ENCODE measurements around a stretch of chr4.

- RAMPAGE, long total RNA = no peak
- RRBS = no CpG with 5 or more reads among the region's 33 CpGs
These were observed 65.0 kb upstream of the MTNR1A start for GRCh38 chr4:186619965-186621215.

DNA sequence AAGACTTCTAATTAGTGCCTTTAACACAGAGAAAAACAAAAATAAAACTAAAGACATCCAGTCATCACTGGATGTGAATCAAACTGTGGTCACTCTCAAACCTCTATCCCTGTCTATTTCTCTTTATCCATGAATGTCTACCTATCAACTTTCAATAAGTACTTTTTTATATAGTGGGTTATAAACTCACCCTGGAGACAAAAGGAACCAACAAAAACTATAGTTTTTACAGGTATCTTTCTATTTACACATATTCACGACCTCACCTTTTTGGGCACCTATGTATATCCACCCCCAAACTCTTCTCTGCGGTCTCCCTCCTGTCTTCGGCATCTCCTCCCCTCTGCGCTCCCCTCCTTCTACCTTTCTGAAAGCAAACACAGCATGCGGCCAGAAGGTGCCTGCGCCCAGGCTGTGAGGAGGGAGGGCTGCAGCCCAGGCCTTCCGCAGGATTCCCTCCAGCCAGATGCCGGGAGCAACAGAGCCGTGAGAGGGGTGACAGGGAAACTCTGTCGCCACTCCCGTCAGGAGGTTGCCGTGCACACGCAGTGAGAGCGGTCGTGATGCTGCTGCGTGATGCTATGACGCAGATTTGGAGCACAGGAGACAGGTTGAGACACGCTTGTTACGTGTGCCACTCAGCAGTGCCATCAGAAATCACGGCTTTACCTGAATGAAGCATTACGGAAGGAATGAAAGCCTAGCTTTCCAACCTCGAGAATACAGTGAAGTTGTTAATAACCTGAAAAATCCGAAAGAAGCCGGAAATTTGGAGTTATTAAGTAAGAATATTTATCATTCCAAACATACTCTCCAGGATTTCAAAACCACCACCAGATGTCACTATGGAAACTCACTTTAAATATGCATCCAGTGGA lies 54.6 kb downstream of the FAT1 start:
- RAMPAGE, long total RNA = no peak
- RRBS = no CpG with 5 or more reads among the region's 24 CpGs

GRCh38 chr4:186697748-186698474 lies 25.7 kb downstream of the FAT1 start:
- RAMPAGE, long total RNA = no peak
- RRBS = no CpG with 5 or more reads among the region's 18 CpGs

GRCh38 chr4:186735941-186736289 lies 12.3 kb upstream of the FAT1 start:
- RAMPAGE, long total RNA = no peak
- RRBS = no CpG with 5 or more reads among the region's 3 CpGs

- RAMPAGE, long total RNA = no peak
- RRBS = no CpG with 5 or more reads among the region's 10 CpGs
These were observed 19.7 kb upstream of the FAT1 start for GRCh38 chr4:186743321-186743745.

DNA sequence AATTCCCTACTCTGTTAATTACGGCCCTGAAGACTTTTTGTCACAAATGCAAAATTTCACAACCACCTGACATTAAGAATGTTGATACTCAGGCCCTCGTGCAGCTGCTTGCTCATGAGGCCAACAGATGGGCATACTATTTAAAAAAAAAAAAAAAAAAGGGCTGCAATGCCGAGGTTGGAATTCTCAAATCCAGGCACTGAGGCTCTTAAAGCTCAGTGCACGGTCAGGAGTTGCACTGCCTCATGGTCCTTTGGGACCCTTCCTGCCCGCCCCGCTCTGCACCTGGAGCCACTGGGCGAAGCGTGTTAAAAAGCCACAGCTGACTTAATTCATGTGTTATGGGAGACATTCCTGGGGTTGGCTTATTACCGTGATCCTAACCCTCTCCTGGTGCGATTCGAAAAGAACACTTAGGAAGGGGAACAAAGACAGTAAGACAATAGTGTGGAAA lies 34.3 kb upstream of the FAT1 start:
- RAMPAGE, long total RNA = no peak
- RRBS = no CpG with 5 or more reads among the region's 11 CpGs

DNA sequence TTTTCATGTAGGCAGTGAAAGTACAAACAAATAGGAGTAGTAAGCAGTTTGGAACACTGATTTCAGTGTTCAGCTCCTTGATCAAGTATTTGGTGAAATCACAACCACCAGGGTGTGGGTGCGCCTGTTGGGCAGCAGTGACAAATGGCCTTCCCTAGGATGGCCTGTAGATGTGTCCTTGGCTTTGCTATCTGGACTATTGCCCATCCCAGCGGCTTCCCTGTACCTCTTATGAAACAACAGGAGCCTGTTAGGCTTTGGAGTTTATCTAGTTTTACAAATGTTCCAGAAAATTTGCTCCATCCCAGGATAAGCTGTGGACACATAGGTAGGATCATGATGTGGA lies 216.8 kb upstream of the FAT1 start:
- RAMPAGE, long total RNA = no peak
- RRBS = no CpG with 5 or more reads among the region's 2 CpGs

DNA sequence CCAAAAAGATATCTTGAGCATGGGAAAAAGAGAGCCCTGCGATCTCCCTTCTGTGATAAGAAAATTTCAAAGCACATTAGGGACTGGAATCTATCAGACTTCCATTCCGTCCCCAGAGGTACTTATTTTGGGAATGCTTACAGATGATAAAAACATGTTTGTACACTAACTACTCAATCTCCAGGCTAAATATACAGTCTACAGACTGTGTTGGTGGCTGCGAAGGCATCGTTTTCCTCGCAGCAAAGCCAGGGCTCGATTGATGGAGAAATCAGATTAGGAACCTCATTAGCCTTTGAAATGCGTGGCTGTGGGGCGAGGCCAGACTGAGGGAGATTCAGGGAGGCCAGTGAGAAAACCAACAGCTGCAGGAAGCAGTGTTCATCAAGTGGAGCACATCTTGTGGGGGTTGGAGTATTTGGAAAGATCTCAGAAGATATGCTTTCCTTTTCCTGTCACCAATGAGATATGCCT lies 224.8 kb upstream of the FAT1 start:
- RAMPAGE, long total RNA = no peak
- RRBS = no CpG with 5 or more reads among the region's 8 CpGs

DNA sequence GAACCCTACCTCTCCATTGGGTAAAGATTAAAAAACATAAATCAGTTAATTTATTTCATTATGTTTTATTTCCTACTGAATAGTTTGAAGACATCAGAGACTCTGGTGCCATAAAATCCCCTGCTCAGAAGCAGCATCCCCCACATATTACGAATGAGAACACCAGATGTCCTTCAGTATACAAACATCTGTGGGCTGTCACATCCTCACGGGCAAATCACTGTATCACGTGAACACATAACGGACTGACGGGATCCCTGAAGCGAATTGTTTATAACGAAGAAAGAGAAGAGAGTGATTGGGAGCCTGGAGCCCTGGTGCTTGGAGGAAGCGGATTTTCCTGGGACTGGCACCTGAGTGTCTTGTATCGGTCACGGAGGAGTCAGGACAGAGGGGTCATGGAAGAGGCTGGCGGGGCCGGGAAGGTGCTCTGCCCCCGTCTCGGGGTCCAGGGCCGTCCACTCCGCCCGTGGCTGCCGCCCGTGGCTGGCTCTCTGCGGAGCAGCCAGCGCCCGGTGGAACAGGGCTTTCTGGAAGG lies 452.7 kb upstream of the FAT1 start:
- RAMPAGE, long total RNA = no peak
- RRBS = 82% methylated on average over 7 of the region's 22 CpGs

DNA sequence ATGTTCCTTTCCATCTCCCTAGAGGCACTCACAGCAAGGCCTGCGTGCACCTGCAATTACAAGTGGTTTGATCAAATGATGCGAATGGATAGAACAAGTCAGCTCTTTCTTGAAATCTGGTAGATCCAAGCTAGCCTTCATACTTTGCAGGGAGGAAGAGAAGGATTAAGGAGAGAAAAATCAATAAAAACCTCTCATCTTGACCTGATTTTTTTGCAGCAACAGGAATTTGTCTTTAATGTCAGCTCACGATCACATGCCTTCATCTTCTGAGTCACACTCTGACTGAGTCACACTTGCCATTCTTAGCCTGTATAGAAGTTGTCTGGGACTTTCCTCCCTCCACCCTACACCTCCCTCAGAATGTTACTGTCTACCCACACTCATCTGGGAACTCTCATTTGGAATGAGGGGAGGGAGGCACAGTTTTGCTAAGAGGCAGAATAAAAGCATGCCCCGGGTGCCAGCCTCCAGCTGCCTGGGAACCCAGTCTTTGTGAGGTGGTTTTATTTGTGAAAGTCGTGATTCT lies 11.8 kb upstream of the TRIML1 start:
- RAMPAGE, long total RNA = no peak
- RRBS = no CpG with 5 or more reads among the region's 5 CpGs

- RAMPAGE, long total RNA = no peak
- RRBS = no CpG with 5 or more reads among the region's 1 CpG
These were observed 517.7 kb downstream of the TRIML1 start for GRCh38 chr4:188656988-188657217.

DNA sequence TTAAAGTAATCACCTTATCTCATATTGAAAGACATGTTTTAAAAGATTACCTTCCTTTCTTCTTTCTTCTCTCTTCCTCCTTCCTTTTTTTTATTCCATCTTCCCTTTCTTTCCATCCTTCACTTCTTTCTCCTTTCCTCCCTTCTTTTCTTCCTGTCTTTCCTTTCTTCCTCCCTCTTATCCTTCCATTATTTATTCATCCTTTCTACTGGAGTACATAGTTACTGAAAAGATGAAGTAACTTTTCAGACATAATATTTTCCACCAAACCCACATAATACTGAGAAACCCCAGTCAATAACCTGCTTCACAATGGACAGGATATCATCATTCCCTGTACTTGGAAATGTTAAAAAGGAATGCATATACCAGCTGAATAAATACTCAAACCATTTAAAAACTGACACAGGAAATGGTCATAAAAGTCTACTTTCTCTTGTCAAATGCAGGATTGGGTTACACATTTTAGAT lies 821.0 kb downstream of the TRIML1 start:
- RAMPAGE, long total RNA = no peak

- RAMPAGE, long total RNA = no peak
- RRBS = no CpG with 5 or more reads among the region's 1 CpG
These were observed 201.5 kb upstream of the FRG1 start for GRCh38 chr4:189739169-189739533.

DNA sequence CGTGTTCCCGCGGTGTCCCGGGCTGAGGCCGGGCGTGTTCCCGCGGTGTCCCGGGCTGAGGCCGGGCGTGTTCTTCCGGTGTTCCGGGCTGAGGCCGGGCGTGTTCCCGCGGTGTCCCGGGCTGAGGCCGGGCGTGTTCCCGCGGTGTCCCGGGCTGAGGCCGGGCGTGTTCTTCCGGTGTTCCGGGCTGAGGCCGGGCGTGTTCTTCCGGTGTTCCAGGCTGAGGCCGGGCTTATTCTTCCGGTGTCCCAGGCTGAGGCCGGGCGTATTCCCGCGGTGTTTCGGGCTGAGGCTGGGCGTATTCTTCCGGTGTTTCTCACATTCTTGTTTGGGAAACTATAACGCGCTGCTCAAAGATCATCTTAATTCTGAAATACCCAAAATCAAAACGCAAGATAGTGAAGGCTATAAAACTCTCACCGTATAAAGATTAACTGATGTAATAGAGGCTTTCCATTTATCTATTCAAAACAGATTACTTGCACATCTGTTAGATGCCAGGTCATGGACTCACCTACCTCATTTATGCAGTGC lies 129.9 kb upstream of the FRG1 start:
- RAMPAGE, long total RNA = no peak
- RRBS = 63% methylated on average over 7 of the region's 43 CpGs

GRCh38 chr4:189915312-189915654 lies 25.4 kb upstream of the FRG1 start:
- RAMPAGE, long total RNA = no peak
- RRBS = no CpG with 5 or more reads among the region's 3 CpGs

- RAMPAGE, long total RNA = no peak
- RRBS = 6% methylated on average over 15 of the region's 47 CpGs
These were observed 11.7 kb downstream of the FRG2 start for GRCh38 chr4:190015288-190015901.